ENCODE results near the genes TRIM3, ARFIP2 and TMEM9B.

DNA sequence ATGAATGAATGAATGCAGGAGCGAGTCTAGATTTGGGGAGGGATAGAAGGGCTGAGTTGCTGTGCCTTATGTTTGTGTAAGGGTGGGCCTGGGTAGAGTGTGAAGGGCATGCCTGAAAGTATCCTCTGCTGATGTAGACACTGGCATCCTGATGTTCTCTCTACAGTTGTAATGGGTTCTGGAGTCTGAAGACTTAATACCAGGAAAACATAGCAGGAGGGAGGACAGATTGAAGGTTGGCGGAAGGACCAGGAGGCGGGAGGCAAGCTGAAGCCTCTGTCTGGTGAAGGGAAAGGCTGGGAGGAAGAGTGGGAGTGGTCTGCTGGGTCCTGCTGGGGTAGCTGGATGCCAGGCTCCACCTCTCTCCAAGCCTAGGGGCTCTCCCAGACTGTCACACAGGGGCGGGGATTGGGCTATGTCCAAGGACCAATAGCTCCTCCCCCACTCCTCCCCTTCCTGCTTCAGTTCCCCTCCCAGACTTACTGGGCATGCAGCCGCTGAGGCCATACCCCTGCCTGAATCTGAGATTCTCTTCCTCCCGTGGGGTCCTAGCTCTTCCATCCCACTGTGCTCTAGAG is 4.8 kb downstream of the TRIM3 start:
- RRBS = no CpG with 5 or more reads among the region's 6 CpGs

- RRBS = no CpG with 5 or more reads among the region's 58 CpGs
Observed at GRCh38 chr11:6473357-6474041, at the start of gene TRIM3. TRIM3 (minus strand) TSS chr11:6473941.

DNA sequence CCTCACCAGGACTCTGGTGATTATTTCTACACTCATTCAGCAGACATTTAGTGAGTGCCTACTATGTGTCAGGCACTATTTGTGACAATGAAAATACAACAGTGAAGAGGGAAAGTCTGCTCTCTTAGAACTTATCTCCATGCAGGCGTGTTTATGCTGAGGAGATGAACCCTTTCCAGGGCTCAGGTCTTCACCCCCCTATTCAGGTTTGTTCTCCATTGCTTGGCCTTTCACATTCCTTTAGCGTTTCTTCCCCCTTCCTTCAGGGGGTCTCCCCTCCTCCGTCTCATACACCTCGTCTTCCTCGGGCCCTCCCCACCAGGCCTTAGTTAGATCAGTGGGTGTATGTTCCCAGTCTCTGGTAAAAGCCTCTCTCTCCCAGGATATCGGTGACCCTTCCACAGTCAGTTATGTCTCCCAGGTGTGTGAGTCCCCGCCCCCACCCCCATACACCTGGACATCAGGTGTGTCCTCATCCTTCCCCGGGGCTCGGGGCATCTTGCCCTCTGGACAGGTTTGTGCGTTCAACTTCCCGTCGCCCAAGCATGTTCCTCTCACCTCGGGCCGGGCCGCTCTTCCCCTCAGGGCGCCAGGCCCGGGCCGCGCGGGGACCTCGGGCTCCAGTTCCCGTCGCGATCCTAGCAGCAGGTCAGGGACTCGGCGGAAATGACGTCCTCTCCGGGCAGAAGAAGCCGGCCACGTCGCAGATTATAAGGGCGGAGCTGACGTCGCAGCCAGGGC is at the start of gene ARFIP2:
ARFIP2 (minus strand) TSS at position 659 of the 741 bp plus-strand sequence.
- RRBS = 1% methylated on average over 21 of the region's 34 CpGs

DNA sequence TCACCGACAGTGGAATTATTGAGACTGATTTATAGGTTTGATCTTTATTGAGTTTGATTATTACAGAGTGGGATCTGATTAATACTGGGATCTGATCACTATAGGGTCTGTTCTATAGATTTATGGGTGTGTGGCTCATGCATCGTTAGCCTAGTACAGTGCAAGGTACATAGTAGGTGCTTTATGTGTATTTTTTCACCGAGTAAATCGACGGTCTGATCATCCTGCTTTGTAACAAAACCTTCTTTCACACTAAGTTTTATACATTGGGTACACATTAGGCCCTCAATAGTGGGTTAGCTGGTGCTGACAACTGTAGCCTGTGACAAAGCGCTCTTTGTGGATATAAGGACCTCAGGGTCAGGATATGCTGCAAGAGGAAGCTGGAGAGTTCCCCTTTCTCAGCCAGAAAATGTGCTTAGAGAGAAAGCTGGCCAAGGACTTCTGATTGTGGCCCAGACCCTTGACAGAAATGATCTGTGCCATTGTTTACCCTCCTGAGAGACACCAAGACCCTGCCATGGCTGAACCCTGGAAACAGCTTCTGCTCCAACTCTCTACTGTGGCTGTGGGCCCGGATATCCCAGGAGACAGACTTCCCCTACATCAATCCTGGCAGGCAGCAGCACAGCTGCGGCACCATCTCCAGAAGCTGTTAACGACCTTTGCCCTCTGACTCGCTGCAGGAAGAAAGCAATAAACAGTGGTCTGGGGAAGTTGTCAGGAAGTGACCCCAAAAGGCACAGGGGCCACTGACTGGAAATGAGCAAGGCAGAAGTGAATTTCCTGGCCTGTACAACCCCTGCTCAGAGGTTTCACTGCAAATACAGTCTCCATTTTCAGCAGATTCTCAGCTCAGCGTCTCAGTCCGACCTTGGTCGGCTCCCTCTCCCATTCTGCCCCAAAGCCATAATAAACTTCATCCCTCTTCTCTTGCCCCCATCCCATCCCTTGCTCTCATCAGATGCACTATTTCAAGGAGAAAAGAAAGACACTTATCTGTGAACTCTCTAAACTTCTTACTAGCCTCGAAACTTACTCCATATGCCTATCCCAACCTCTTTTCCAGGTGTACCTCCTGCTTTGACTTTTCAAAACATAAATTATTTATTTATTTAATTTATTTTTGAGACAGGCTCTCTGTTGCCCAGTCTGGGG is 16.3 kb upstream of the TPP1 start:
- RRBS = no CpG with 5 or more reads among the region's 14 CpGs

GRCh38 chr11:6678983-6679717 is 4.0 kb downstream of the MRPL17 start:
- RRBS = no CpG with 5 or more reads among the region's 7 CpGs

DNA sequence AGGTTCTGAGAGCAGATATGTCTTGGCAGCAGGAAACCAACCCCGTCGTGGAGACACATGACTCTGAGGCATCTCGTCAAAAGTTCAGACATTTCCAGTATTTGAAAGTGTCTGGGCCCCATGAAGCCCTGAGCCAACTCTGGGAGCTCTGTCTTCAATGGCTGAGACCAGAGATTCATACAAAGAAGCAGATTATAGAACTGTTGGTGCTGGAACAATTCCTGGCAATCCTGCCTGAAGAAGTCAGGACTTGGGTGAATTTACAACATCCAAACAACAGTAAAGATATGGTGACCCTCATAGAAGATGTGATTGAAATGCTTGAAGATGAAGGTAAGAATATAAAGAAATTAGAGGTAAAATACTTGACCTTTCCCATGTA is 6.1 kb downstream of the ZNF215 start:
- RRBS = no CpG with 5 or more reads among the region's 3 CpGs

DNA sequence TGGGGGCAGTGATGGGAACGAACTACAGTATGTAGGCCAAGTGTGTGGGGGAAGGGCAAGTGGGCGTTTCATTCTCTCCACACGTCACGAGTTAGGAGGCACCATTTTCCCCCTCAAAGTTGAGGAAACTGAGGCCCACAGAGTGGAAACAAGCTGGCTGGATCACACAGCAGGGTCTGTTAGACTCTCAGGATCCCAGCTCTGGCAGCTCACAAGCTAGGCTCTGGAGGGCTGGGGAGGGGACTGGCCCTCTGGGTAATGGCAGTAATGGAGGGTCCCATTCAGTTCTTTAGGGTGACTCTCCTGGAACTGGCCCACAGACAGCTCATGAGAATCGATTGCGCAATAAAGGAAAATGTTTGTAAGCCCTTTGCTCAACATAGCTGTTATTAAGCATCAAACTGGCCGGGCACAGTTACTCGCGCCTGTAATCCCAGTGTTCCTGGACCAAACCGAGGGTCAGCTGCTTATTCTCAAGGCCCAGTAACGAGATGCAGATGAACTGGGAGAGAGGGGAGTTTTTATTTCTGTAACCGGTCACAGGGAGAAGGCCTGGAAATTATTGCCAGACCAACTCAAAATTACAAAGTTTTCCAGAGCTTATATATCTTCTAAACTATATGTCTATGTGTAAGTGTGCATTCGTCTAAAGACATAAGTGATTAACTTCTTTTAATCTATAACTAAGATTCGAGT is 24.0 kb upstream of the TUB start:
- RRBS = no CpG with 5 or more reads among the region's 14 CpGs

GRCh38 chr11:8283435-8284238 is 20.0 kb upstream of the LMO1 start:
- RRBS = 2% methylated on average over 11 of the region's 33 CpGs

- RRBS = no CpG with 5 or more reads among the region's 3 CpGs
Observed at GRCh38 chr11:8660032-8660794, 22.3 kb downstream of the TRIM66 start.

DNA sequence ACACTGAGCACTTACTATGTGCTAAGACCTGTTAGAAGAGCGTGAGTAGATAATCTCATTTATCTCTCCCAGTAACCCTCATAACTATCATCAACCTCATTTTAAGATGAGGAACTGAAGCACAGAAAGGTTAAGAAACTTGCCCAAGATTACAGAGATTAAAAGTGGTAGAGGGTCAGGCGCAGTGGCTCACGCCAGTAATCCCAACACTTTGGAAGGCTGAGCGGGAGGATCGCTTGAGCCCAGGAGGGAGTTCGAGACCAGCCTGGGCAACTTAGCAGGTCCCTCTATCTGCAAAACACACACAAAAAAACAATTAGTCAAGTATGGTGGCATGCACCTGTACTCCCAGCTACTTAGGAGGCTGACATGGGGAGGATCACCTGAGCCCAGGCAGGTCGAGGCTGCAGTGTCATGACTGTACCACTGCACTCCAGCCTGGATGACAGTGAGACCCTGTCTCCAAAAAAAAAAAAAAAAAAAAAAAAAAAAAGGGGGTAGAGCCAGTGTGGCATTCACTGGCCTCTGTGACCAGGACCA is 15.2 kb downstream of the RPL27A start:
- RRBS = no CpG with 5 or more reads among the region's 7 CpGs

GRCh38 chr11:8765378-8765663 is 45.2 kb downstream of the DENND2B start:
- RRBS = no CpG with 5 or more reads among the region's 1 CpG

DNA sequence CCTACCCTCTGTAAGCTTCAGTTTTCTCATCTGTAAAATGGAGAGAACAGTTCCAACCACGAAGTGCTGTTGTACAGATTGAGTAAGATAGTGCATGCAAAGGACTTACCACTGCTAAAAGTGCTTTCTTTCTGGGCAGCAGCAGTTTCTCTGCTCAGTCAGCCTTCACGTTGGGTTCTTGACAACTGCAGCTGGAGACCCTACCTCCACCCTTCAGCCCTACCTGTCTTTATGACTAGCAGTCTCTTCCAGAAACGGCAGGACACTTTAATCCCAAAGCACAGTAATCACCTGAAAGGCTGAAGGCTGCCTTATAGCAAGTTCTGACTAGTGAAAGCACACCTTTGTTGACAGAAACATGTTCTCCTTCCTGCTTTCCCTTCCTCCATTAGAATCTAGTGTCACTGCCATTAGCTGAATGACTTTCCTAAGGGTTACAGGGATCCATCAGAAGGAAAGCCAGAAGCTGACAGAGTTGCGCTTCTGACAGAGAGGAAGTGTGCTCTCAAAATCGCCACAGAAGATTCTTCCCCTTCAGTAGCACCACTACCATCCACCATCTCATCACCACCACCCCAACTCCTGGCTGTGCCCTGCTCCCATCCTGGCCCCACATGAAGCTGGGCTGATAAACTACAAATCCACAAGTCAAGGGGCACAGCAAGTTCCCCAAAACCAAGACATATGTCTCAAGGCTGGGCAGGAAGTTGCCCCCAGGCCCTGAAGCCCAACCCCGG is 36.3 kb downstream of the DENND2B start:
- RRBS = no CpG with 5 or more reads among the region's 6 CpGs

- RRBS = 11% methylated on average over 2 of the region's 9 CpGs
Observed at GRCh38 chr11:8778164-8778947, 32.1 kb downstream of the DENND2B start.

GRCh38 chr11:8812474-8812868 is 2.0 kb upstream of the DENND2B start:
- RRBS = no CpG with 5 or more reads among the region's 3 CpGs

DNA sequence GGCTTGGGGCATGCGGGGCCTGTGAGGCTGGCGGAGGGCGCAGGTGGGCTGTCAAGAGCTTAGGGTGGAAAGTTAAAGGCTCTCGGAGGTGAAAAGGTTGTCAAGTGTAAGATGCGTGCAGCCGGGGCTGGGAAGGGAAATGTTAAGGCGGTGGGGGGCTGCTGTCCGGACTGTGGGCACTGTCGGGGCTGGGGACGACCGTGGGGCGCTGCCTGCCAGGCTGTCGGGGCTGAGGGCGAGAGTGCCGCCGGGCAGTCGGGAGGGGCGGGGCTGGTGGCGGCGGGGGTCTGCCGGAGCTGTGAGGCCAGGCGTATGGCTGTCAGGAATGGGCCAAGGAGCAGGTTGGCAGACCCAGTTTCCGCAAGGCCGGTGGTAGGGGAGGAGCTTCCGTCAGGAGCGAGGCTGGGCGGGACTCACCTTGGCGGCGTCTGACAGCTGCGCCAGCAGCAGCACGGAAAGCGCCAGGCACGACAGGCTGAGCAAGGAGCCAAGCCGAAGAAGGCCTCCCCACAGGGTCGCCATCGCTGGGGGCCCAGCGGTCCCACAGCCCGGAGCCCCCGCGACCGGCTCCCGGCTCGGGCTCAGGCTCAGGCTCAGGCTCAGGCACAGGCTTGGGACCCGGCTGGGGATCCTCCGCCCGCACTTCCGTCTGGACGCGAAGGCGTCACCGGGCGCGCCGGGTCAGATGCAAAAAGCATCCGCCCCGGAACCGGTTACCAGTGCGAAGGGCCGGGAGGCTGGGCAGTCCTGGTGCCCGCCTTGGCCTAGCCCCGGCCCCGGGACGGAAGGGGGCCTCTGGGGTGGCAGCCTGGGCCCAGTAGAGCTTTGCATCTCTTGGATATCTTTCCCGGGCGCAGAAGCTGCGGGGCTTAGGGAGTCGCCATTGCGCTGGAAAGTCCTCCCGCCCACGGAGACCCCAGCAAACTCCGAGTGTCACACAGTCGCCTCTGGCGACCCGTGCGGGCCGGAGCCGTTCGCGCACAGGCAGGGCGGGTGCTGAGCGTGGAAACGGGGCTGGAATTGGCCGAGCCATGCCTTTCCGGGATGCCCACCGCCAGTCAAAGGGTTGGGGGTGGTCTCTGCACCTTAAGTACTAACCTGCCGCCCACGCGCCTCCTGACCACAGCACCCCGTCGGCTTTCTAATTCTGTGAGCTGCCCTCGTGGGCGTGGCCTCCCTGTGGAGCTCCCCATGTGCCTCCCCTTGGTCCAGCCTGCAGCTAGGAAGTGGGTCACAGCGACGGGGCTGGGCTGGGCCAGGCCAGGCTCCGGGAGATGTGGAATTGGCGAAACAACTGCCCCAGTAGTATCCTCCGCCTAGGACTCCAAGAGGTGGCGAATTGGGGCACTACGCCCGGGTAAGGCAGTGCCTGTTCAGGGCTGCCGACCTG is at the start of gene TMEM9B:
TMEM9B (minus strand) TSS at position 651 of the 1,390 bp plus-strand sequence.
- RRBS = 2% methylated on average over 46 of the region's 101 CpGs

- RRBS = no CpG with 5 or more reads among the region's 5 CpGs
Observed at GRCh38 chr11:9165604-9166115, 74.3 kb upstream of the SCUBE2 start.

DNA sequence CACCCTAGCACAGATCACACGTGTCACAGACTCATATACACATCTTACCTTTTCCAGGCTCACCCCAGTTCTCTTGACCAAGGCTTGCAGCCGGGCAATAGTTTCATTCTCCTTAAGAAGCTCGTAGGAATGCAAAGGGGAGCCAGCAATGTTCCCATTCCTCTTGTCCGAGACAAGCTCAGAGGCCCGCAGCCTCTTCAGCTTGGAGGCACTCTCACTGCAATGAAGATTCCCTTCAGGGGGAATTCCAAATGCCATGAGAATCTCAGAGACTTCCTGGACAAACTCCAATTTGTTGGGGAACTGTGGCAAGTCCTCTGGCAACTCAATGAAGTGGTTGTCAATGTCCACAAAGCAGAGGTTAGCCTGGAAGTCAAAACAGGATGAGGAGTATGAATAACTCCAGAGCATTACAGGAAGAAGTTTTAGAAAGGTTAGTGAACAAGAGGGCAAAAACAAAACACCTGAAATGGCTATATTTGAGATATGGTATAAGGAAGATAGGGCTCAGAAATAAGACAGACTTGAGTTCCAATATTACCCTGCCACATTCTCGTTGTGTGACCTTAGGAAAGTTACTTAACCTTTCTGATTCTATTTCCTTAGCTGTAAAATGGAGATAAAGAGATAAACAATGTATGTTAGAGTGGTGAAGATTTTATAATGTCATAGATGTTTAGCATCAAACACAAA is 84.3 kb downstream of the DENND5A start:
- RRBS = no CpG with 5 or more reads among the region's 6 CpGs

GRCh38 chr11:9273203-9274118 is 8.3 kb upstream of the DENND5A start:
- RRBS = no CpG with 5 or more reads among the region's 14 CpGs